Tibial artery (tissue), 1 donor: ENCODE measurements around a stretch of chr3.

- PRO-cap: no peak
These were observed 38.3 kb downstream of the PIK3R4 start for GRCh38 chr3:130708099-130708954.

- PRO-cap: no peak
These were observed 405 bp downstream of the NEK11 start for GRCh38 chr3:131027005-131027558.

GRCh38 chr3:131363303-131363974 is 18.1 kb upstream of the NUDT16 start:
- PRO-cap: no peak

GRCh38 chr3:131501956-131502452 is 767 bp downstream of the MRPL3 start:
- PRO-cap: no peak

- PRO-cap: no peak
These were observed 2.6 kb upstream of the MRPL3 start for GRCh38 chr3:131505325-131505723.

DNA sequence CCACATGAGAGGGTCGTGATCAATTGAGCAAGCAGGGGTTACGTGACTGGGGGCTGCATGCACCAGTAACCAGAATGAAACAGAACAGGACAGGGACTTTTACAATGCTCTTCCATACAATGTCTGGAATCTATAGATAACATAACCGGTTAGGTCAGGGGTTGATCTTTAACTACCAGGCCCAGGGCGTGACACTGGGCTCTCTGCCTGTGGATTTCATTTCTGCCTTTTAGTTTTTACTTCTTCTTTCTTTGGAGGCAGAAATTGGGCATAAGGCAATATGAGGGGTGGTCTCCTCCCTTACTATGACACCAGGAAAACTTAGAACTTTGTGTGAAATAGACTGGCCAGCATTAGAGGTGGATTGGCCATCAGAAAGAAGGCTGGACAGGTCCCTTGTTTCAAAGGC is 13.8 kb upstream of the ACP3 start:
- PRO-cap: no peak

DNA sequence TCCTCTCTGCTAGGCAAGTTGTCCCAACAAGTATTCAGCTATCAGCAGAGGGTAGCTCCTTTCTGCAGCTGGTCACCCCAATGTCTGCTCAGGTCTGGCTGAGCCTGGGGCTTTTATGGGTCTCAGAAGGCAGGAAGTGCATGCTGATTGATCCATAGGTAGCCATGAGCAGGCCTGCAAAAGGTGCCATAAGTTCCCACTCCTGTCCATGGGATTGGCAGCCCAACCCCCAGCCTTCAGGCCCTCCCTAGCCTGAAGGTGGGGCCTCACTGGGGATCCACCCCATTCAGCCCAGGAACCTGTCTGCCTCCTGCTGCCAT is 34.6 kb upstream of the DNAJC13 start:
- PRO-cap: no peak

DNA sequence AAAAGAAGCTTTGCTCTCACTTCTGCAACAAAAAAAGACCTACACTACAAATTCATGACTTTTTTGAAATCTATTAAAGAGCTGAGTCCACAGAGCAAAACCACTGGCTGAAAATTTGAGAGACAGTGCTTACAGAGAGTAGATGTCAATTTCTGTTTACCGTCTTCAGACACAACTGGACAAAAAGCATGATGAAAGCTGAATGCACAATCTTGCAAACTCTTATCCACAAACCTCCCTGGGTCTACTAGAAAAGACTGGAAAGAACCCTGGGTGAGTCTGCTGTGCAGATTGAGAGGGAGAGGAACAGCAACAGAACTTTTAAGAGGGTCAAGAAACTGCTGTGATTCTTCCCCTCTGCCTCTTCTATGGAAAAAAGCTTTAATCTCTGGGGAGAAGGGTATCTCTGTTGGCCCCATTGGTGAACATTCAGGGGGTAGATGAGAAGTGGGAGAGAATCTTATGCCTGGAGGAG is 2.7 kb downstream of the DNAJC13 start:
- PRO-cap: no peak

DNA sequence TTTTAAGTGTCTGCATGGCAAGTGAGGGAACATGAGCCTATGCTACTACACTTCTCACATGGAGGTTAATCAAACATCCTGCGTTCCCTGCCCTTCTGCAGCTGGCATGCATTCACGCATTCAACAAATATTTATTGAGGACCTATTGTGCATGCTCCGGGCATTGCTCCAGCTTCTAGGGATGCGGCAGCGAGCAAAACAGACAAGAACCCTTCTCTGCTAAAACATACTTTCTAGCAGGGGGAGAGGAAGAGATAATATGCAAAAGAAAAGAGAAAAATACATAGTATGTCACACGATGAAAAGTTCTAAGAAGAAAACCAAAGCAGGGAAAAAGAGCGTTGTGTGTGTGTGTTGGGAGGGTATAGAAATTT is 42.6 kb upstream of the ACKR4 start:
- PRO-cap: no peak

GRCh38 chr3:132723327-132723604 is 1.1 kb upstream of the NPHP3 start:
- PRO-cap: no peak

GRCh38 chr3:133296281-133296728 is 103.6 kb upstream of the BFSP2 start:
- PRO-cap: no peak

GRCh38 chr3:133448318-133449405 is 48.8 kb downstream of the BFSP2 start:
- PRO-cap: no peak

- PRO-cap: no peak
These were observed 72.5 kb downstream of the BFSP2 start for GRCh38 chr3:133472333-133472748.

GRCh38 chr3:133587579-133588663 is 14.4 kb downstream of the CDV3 start:
- PRO-cap: no peak

- PRO-cap: no peak
These were observed 38.8 kb downstream of the CDV3 start for GRCh38 chr3:133612267-133612747.

DNA sequence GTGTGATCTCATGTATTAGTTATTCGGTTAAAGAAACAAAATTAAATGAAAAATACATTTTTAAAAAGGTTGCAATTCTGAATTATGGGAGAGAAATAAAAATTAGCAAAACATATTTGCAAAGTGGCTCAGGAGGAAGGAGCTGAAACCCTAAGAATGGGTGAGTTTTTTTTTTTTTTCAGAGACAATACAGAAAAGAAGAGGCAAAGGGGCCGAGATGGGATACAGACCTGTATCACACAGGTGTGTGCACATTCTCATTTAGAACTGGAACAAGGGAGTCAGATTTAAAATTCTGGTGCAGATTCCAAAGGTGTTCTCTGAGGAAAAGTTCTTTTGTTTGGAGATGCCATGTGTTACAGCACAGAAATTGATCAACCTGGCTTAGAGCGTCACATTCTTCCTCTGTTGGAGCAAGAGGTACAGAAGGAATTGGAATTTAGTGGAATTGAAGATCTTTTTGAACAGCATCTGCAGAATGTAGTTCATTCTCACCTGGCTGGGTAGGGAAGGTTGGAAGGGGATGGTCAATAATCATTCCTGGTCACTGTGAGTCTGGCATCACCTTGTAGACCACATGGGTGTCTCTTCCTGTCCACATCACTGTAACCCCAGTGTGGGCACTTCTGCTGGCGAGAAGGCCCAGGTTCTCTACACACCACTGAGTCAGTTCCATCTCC is 28.6 kb downstream of the TF start:
- PRO-cap: no peak

GRCh38 chr3:134242705-134242965 is 8.0 kb downstream of the RYK start:
- PRO-cap: no peak

- PRO-cap: no peak
These were observed 57.9 kb upstream of the RYK start for GRCh38 chr3:134308482-134308984.

GRCh38 chr3:134311982-134312431 is 61.3 kb upstream of the RYK start:
- PRO-cap: no peak

- PRO-cap: no peak
These were observed 3.7 kb downstream of the AMOTL2 start for GRCh38 chr3:134370178-134371408.